Rectum (tissue), 1 donor: ENCODE measurements around a stretch of chr6.

- PRO-cap: no peak
Observed at GRCh38 chr6:17837304-17837635, 130.5 kb upstream of the NUP153 start.

- PRO-cap: no peak
Observed at GRCh38 chr6:17867768-17868486, 119.5 kb downstream of the KIF13A start.

- PRO-cap: bidirectional peak, plus-strand start at chr6:17986867, minus-strand start at chr6:17986825; bidirectional peak, plus-strand start at chr6:17987182, minus-strand start at chr6:17987051; bidirectional peak, plus-strand start at chr6:17987412, minus-strand start at chr6:17987351
Observed at GRCh38 chr6:17986560-17987374, 668 bp downstream of the KIF13A start.

DNA sequence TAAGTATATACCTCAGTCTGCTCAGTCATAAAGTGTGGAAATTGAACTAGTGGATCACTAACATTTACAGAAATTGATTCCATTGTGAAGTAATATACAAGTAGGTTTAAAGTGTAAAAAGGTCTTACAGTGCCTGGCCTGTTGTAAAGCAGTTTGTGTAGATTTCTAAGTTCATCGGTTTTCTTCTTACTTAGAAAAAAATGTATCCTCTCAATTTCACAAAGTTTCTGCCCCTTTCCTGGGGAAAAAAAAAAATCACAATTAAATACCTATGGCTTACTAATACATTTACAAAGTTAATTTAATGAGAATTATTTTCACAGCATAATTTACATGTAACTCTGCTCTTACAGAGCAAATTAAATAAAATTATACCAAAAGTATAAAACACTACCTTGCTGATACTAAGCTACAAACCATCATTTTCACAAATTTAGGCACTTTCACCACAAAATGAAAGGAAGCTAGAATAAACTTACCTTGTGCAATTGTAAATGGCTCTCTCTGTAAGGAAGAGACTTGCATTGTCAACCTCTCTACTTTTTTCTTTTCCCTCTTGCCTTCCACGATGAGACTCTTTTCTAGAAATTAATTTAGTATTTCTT is 6.4 kb downstream of the DEK start:
- PRO-cap: no peak

GRCh38 chr6:18329741-18330085 is 57.4 kb upstream of the RNF144B start:
- PRO-cap: unidirectional peak, plus-strand start at chr6:18329964

DNA sequence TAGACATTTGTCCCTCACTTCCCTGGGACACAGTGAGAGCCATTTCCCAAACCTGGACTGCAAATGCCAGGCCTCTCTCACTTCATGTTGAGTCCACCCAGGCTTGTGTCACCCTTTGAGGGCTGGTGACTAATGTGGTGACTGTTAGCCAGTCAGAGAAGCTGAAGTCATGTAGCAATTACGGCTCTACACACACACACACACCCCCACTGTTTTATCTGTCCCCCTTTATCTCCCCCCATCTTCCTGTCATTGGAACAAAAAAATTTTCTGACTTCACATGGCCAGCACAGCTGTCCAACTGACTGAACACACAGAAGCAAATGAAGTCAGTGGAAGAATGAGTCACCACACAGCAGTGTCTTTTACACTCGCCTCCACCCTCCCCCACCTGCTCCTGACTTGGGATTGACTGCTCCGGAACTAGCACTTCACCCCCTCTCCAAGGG is 197.9 kb downstream of the RNF144B start:
- PRO-cap: unidirectional peak, minus-strand start at position 59 of the sequence

- PRO-cap: bidirectional peak, plus-strand start at chr6:19804929, minus-strand start at chr6:19804750
Observed at GRCh38 chr6:19804238-19805130, 32.7 kb upstream of the ID4 start.

DNA sequence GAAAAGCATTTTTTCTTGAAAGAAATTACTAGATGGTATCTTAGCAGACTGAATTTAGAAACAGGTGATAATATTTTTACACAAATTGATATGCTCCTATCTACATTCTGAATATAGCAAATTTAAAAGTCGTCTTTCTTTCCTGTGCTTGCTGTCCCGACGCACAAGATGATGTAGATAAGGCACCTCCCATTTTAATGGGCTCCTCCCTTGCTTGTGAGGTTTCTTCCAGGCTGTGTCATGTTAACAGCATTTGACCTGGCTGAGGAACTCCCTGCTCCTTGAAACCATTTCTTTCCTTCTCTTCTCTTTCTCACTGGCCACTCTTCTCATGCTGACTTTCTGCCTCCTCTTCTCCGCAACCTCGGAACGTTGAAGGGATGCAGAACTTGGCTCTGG is 14.5 kb upstream of the ID4 start:
- PRO-cap: no peak

DNA sequence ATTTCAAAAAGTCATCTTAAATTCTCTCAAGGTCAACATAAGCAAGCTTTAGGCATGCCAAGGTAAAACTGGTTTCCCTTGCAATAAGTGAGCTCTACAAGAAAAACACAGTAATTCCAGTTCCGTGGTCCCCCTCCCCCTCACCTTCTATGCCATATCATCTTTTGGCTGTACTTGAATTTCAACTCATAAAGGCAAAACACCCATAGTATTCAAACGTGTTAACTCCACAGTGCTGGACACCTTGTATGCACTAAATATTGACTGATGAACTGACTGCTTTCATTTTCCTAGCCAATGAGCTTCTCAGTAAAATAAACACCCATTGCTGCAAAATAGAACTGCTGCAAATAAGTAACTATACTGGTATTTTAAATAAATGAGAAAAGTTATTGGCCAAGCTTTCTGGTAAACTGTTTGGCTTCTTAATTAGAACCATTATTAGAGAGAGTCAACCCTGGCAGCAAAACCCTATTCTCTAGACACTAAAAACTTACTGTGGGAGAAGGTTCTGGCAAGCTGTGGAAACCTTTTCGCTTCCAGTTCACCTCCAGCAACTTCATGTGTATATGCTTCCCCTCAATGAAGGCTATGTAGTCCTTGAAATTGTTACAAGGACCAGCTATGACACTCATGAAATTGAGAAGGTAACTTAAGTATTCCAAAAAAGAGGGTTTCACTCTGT is 86.1 kb downstream of the MBOAT1 start:
- PRO-cap: no peak

DNA sequence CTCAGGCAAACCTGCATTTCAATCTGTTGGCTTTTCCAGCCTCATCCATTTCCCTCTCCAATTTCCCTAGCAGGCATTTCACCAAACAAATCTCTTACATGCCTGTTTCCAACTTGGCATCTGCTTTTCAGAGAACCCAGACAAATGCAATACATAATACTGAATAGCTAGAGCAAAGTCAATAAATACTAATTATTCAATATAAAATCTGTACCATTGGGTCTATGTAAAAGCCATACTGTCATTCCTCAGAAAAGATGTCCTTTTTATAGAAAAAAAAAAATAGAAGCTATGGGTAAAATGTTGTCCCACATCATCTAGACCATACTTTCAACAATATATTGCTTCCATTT is 78.2 kb downstream of the MBOAT1 start:
- PRO-cap: no peak

DNA sequence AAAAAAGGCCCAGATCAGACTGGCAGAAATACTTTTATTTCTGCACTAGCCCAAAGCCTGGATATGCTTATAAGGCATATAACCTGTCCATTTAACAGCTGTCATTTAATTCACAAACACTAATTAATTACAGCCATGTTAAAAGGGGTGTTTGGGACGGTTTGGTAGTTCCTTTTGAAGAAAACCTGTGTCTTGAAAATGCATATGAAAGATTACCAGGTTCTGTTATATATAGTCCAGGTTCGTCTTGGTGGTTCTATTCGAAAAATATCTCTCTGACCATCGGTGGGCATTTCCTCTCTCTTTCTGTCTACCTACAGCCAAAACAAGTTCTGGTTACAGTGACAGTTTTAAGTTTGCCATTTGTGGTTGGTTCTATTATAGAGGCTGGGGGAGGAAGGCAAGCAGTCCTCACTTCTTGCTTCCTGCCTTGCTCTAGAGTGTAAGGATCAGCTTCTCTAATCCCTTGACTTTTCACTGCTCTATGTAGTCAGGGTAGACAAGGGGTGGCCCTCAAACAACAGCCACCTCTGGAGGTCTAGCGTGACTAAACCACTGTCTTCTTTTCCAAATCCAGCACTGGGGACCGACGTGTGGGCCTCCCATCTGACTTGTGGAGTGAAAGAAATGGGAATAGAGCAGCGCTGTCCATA is 16.0 kb downstream of the E2F3 start:
- PRO-cap: no peak

- PRO-cap: unidirectional peak, plus-strand start at chr6:20820609
Observed at GRCh38 chr6:20820361-20821090, 286.3 kb downstream of the CDKAL1 start.

- PRO-cap: unidirectional peak, minus-strand start at chr6:21355193
Observed at GRCh38 chr6:21354489-21355492, 238.8 kb upstream of the SOX4 start.

DNA sequence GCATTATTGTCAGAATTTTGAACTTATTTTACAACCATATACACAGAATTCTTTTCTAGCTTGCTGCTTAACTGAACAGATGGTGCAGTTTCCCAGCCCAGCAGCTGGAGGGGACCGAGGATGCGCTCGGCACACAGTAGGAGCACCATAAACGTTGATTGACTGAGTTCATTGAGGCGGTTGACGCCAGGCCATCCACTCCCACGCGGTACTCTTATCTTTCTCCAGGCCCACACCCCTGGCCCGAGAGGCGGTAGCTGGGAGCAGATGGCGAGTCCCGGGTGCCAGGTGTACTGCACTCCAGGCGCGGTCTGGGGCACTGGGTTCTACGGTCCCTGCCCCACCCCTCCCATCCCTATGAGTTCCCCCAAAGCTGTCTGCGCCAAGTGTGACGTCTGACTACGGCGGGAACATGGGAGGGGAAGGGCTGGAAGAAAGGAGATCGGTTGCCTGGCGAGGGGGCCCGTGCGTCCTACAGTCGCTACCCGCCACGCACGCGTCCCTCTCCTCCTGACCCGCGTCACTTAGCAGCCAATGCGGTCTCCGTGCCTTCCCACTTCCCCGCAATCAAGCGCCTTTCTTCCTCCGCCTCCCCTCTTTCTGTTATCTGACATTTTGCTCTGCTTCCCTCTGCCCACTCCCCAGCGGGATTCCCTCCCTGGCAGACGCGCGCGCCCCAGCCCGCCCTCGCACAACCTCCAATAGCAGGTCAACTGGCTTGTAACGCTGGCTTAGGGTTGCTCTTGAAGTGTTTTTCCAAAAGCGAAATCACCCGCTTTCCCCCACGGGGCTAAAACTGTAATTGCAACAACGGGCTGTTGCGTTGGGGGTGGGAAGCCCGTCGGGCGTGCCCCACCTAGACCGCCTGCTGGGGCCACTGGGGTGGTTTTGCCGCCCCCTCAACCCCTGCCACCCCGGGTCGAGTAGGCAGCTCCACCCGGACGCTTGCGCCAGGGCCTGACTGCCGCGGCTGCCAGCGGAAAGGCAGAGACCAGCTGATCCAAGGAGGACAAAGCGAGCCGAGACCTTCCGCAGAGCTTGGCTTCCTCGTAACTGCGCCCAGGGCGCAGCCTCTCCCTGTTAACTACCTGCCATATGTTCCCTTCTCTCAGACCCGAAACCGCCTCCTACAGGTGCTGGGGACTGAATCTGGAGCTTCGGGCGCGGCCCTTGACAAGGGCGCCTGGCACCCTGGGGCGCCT is 6.3 kb upstream of the SOX4 start:
- PRO-cap: unidirectional peak, plus-strand start at position 266 of the sequence; bidirectional peak, plus-strand start at position 413 of the sequence, minus-strand start at position 313 of the sequence; bidirectional peak, plus-strand start at position 821 of the sequence, minus-strand start at position 652 of the sequence; bidirectional peak, plus-strand start at position 987 of the sequence, minus-strand start at position 963 of the sequence; bidirectional peak, plus-strand start at position 1,039 of the sequence, minus-strand start at position 1,055 of the sequence

- PRO-cap: no peak
Observed at GRCh38 chr6:21754757-21755267, 161.3 kb downstream of the SOX4 start.

- PRO-cap: no peak
Observed at GRCh38 chr6:21873740-21874104, 280.2 kb downstream of the SOX4 start.

DNA sequence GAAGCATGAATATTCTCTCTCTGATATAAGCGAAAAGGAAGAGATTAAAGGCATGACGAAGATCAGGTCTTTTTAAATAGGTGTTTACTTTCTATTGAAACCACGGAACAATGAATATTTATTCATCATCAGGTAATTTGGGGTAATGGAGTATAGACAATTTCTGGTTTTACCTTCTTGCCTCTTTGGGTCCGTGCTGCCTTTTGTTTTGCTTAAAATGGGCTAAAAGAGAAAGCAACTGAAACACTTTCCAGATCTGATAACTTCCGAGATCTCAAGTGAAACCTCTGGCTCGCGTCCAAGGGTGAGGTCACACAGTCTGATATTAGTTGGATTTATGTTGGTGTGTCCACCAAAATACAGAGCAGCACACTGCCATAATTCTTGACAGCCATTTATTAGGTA is 320.4 kb downstream of the SOX4 start:
- PRO-cap: no peak

DNA sequence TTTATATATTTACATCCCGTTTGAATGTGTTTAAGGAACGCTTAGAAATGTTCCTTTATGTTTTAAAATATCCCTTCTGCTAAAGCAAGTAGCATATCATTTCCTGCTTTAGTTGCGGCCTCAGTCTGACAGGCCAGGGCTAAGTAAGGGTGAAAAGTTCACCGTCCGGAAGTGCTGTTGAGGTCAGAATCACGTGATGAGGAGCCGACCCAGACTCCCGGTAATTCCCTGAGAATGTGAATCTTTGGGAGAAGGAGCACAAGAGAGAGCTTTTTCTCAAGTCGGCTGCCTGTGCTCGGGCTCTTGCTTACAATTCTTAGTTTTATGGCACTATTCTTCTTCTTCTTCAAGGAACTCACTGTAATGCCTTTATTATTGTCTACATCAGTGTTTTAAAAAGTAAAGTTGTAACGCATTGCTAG is 309.4 kb downstream of the PRL start:
- PRO-cap: bidirectional peak, plus-strand start at position 239 of the sequence, minus-strand start at position 127 of the sequence

DNA sequence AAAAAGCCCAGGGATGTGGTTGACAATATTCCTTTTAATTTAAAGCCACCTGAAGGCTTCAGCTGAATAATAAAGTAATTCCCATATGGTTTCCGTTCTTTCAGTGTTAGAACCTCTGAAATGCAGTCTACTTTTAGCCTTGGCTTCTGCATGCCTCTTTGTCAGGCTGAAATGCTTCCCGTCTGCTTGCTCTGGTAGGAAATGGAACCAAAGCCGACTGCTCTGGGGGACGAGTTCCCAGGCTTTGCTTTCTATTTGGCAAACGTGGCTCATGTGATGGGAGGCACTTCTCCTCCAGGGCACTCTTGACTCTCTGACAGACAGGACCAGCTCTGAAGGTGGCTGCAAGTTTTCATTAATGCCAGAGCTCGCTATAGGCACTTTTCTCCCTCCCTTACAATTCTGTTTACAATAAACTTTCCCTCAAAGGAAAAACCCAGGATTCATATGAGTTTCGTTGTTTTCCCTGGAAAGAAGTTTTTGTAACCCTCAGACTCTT is 225.2 kb downstream of the PRL start:
- PRO-cap: bidirectional peak, plus-strand start at position 187 of the sequence, minus-strand start at position 193 of the sequence

GRCh38 chr6:22145872-22146439 is 150.9 kb downstream of the PRL start:
- PRO-cap: no peak